Peyer's patch (tissue), 4 donors: Measurements from ENCODE around the genes SH2D4B and LRIT1.

GRCh38 chr10:80462731-80463875 is 9.0 kb downstream of the TSPAN14 start:
- PRO-cap, result unidirectional peak, plus-strand start at chr10:80462878
- RAMPAGE, long total RNA, 4 experiments, result no peak in any of the 4 experiments

DNA sequence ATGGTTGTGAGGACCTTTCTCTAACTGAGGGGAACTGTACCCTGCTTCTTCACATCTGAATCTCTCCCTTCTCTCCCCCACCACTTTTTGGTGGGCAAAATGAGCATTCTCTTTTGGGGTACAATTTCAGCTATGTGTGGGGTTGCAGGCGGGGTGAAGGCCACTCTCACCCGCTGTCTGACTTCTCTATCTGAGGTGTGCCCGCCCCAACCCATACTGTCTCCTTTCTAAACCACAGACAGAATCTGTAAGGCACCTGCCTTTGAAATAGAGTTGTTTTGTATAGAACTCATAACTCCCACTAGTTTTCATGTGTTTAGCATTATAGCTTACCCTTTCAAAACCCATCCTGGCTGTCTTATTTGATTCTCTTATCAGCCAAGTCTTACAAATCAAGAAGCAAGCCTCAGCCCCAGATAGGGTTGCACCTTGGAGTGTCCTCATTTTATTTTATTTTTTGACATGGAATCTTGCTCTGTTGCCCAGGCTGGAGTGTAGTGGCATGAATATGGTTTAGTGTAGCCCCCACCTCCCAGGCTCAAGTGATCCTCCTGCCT is 11.8 kb downstream of the TSPAN14 start:
- PRO-cap, result unidirectional peak, minus-strand start at position 218 of the sequence
- RAMPAGE, long total RNA, 4 experiments, result no peak in any of the 4 experiments

DNA sequence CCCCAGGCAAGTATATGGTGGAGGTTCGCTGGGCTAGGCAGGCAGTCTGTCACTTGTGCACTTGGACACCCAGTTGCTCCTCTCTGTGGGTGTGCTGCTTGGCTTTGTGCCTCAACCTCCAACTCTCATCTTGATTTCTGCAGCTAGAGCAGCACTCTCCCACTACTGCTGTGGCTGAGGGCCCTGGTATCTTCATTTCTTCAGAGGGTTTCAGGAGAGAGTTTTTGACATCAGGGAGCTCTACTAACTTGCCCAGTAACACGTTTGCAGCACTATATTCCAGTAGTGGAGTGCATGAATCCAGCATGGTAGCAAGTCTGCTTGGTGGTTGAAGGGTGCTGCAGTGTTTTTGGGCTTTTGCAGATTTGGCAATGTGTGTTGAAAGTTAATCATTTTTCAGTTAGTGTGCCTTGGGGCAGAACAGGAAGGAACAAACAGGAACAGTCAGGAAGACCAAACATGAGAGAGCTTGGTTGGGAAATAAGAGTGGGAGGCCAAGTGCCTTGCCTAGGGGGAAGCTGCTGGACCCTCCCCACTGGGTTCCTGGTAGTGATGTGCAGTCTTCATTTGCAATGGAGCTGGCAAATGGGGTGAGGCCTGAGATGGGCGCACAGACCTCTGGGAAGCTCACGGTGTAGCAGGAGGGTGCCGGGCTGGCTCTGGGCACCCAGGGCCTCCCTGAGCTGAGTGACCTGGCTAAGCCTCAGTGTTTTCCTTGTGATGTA is 37.4 kb downstream of the TSPAN14 start:
- PRO-cap, result no peak
- RAMPAGE, long total RNA, 4 experiments, result no peak in any of the 4 experiments

DNA sequence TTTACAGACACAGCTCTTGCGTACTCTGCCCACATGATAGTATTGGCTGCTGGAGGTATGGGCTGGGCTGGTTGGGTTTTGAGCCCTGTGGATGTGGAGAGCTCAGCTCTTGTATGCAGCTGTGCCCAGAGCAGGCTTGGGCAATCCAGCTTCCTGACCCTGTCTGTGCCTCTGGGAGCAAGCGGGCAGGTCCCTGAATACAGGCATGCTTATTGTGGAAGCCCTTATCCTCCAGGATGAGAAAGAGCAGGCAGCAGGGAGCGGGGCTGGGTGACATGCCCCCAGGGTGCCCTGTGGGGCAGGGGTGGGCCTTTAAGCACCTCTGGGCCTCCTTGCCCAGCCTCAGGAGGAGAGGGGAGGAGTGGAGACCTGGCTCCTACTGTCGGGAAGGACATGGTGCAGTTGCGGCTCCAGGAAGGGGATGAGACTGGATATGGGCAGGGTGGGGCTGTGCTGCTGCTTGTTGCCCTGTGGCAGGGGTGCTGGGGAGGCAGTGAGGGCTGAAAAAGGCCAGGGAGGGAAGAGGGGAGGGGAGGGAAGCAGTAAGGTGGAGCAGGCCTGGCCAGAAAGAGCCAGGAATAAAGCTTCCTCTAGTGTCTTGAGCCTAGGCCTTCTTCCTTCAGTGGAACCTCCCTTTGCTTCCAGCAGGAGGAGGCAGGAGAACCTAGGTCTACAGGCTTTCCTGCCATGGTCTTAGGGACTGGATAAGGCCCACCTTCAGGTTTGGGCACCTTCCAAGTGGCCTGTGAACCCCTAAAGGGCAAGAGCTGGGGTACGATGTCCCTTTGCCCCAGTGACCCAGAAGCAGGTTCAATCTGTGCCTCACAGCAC is 32.6 kb upstream of the SH2D4B start:
- PRO-cap, result no peak
- RAMPAGE, long total RNA, 4 experiments, result no peak in any of the 4 experiments

DNA sequence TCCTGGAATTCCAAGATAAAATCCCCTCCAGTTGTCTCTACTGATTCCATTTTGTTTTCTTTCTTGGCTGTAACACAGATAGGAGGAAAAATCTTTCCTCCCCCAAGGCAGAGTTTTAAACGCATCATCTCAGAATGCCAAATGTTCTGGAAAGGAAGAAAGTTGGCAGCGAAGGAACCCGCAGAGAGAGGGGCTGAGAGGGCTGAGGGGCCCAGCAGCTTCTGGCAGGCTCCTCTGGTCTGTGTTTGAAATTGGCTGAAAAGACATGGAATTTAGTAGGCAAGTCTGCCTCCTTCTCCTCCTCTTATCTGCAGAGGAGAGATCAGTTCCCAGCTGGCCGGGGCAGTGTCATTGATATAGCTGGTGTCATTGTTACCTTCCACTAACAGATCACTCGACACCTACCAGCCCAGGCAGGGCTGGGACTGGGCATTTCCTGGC is at the start of gene SH2D4B:
SH2D4B (plus strand) TSS at position 382 of the 441 bp plus-strand sequence.
- PRO-cap, result no peak
- RAMPAGE, long total RNA, 4 experiments, result no peak in any of the 4 experiments

DNA sequence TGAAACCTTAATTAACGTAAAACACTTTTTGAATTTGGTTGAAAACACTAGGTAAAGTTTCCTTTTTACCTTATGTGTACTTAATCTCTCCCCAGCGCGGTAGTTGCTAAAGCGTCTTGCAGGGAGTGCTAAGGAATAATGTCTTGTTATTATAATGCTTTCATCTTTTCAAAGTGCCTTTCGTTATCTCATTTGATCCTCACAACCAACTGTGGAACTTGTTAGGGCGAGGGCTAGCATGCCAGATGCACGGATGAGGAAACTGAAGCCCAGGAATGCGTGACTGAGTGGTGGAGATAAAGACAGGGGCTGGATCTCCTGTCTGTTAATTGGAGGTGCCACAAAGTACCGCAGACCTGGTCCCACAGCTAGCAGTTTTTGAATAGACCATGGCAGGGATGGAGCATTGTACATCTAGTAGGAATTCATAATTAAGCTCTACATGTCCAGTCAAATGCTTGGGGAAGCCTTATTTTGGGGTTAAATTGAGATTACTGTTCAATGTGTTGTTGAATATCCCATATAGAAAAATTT is 234.3 kb downstream of the SH2D4B start:
- PRO-cap, result no peak
- RAMPAGE, long total RNA, 4 experiments, result no peak in any of the 4 experiments

DNA sequence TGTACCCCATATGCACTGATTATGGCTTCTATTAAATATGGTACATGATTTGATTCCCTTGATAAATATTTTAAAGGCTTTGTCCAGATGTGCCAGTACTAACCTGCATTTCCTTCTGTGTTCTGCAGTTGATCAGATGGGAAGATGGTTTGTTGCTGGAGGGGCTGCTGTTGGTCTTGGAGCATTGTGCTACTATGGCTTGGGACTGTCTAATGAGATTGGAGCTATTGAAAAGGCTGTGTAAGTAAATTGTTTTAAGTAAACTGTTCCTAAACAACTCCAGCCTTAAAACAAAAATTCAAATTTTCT is 4.5 kb downstream of the GHITM start:
- PRO-cap, result no peak
- RAMPAGE, long total RNA, 4 experiments, result no peak in any of the 4 experiments

- PRO-cap, result no peak
- RAMPAGE, long total RNA, 4 experiments, result no peak in any of the 4 experiments
These were observed 929 bp downstream of the CDHR1 start for GRCh38 chr10:84195107-84195824.

GRCh38 chr10:84241427-84241902 is at the start of gene LRIT1:
Gene LRIT1, minus strand, starts transcription at chr10:84241546.
- PRO-cap, result no peak
- RAMPAGE, long total RNA, 4 experiments, result no peak in any of the 4 experiments

- PRO-cap, result no peak
- RAMPAGE, long total RNA, 4 experiments, result no peak in any of the 4 experiments
These were observed 31.8 kb upstream of the CCSER2 start for GRCh38 chr10:84296401-84297135.

GRCh38 chr10:84327920-84328449 is 404 bp upstream of the CCSER2 start:
- PRO-cap, result bidirectional peak, plus-strand start at chr10:84328589, minus-strand start at chr10:84328339
- RAMPAGE, long total RNA, 4 experiments, result no peak in any of the 4 experiments

- PRO-cap, result no peak
- RAMPAGE, long total RNA, 4 experiments, result start-site peak on the plus strand in 1 of 4 experiments, at chr10:84344766-84344857 at its widest, 8 reads per replicate
These were observed 16.2 kb downstream of the CCSER2 start for GRCh38 chr10:84344297-84345275.

- PRO-cap, result no peak
- RAMPAGE, long total RNA, 4 experiments, result no peak in any of the 4 experiments
These were observed 278.6 kb downstream of the CCSER2 start for GRCh38 chr10:84606921-84607458.

DNA sequence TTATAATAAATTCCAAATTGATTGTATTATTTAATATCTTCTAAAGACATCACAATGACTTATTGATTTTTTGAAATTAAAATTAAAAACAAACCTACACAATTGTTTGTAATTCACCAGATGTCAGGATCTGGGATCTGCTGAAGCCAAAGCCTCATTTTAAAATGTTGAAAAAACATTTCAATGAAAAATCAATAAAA is 286.3 kb downstream of the CCSER2 start:
- PRO-cap, result no peak
- RAMPAGE, long total RNA, 4 experiments, result no peak in any of the 4 experiments

DNA sequence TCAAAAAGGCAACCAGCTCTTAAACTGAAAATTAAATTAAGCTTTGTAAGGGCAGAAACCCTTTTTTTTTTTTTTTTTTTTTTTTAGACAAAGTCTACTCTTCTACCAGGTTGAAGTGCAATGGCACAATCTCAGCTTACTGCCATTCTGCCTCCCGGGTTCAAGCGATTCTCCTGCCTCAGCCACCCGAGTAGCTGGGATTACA is 653.6 kb downstream of the CCSER2 start:
- PRO-cap, result no peak
- RAMPAGE, long total RNA, 4 experiments, result no peak in any of the 4 experiments

GRCh38 chr10:86389307-86390101 is 22.9 kb upstream of the GRID1 start:
- PRO-cap, result bidirectional peak, plus-strand start at chr10:86389686, minus-strand start at chr10:86389567
- RAMPAGE, long total RNA, 4 experiments, result no peak in any of the 4 experiments

- PRO-cap, result no peak
- RAMPAGE, long total RNA, 4 experiments, result no peak in any of the 4 experiments
These were observed 69.6 kb downstream of the WAPL start for GRCh38 chr10:86451735-86452552.

- PRO-cap, result no peak
- RAMPAGE, long total RNA, 4 experiments, result no peak in any of the 4 experiments
These were observed 1.9 kb upstream of the OPN4 start for GRCh38 chr10:86652450-86652940.

DNA sequence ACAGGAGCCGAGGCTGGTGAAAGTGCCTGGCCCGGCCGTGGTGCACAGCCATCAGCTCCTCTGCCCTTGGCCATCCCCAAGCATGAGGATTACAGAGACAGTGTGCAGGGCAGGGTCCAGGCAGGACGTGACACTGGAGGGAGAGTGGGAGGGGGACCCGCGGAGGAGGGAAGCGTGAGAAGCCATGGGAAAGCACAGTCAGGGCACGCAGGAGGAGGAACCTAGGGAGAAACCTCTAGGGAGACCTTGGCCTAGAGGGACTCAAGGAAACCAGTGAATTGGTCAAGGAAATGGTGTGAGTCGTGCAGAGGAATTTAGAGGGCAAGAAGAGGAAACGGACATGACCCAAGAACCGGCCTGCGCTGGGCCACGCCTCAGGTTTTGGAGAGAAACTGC is 3.0 kb downstream of the OPN4 start:
- PRO-cap, result unidirectional peak, minus-strand start at position 84 of the sequence
- RAMPAGE, long total RNA, 4 experiments, result no peak in any of the 4 experiments

- PRO-cap, result no peak
- RAMPAGE, long total RNA, 4 experiments, result no peak in any of the 4 experiments
These were observed 12.7 kb downstream of the ADIRF start for GRCh38 chr10:86980820-86981538.